Measurements from ENCODE around the genes SMIM3, IRGM and SLC36A1.

DNA sequence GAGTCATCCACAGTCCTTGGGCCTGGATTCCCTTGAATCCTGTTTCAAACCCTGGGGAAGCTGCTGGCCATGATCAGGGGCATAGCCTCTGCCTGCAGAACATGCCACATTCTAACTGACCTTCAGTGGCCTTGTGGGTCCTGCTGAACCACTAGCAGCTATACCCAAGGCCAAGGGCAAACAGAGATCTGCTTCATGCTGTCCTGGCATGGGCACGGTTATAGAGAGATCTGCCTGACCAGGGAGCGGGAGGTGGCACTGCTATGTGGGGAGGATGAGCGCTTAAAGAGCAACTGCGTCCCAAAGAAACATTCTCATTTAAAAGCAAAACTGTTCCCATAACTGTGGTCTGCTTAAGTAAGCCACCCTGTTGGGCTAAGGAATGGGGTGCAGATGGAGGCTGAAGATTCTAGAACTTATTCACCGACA lies 36.5 kb upstream of the SYNPO start:
- RAMPAGE, long total RNA = no peak
- RRBS = no CpG with 5 or more reads among the region's 5 CpGs

- RAMPAGE, long total RNA = no peak
- RRBS = 2% methylated on average over 12 of the region's 61 CpGs
Observed at GRCh38 chr5:150624308-150624980, 16.0 kb upstream of the SYNPO start.

- RAMPAGE, long total RNA = no peak
- RRBS = no CpG with 5 or more reads among the region's 8 CpGs
Observed at GRCh38 chr5:150638680-150639736, 1.5 kb upstream of the SYNPO start.

GRCh38 chr5:150647722-150648797 lies 7.6 kb downstream of the SYNPO start:
- RAMPAGE, long total RNA = no peak
- RRBS = 65% methylated on average over 3 of the region's 32 CpGs

DNA sequence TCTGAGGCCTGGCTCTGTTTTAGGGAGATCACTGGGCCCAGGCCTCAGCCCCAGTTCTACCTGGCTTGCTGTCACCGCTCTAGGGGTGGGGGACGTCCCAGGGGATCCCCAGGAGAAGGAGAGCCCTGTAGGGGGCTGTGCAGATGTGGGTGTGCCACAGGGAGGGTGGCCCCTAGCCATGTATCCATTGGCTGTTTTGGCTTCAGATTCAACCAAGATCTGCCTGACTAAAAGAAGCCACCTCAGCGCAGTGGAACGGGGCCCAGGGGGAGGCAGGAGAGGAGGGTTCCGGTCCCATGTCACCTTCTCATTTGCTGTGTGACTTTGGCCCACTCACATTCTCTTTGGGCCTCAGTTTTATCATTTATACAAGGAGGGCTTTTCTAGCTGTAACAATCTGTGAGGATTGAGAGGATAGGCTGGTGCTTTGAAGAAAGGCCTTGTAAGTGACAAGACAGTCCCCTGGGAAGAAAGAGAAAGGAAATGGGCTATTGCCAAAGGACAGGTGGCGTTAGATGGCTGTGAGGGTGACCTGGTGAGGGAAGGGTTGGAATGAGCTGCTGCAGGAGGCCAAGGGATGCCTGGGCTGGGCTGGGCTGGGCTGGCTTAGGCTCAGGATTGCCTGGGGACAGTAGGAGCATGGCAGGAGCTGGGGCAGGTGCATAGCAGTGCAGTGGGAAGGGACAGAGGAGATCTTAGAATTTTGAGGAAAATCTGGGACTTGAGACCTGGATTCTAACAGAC lies 9.9 kb upstream of the MYOZ3 start:
- RAMPAGE, long total RNA = no peak
- RRBS = no CpG with 5 or more reads among the region's 6 CpGs

DNA sequence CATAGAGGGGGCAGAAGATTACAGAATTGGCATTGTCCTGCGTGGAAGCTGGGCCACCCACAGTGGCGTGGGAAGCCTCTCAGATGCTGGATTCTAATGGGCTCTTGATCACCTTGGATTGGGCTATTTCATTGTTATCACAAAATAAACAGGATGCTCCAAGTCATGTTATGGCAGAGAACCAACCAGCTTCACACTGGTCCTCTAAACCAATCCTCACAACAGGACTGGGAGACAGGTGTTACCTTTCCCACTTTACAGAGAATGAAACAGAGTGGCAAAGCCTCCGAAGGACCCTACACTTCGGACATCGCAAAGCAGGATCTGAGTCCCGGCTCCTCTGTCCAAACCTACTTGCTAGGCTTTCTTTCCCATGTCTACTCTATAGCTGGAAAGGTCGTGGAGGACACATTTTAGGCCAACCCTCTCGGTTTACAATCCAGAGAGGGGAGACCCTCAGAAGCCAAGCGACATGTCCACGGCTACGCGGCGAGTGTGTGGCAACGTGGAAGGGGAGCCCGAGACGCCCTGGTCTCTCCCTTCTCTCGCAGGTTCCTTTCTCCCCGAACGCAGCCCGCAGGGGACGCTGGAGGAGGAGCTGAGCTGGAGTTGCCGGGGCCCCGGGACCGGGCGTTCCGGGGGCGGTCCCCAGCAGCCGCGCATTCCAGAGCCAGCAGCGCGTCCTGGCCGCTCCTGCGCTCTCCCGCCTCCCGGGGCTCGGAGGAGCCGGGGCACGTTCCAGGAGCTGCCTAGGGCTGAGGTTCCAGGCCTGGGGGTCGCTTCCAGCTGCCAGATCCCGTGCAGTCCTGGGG lies at the start of gene SMIM3:
SMIM3 (plus strand) TSS at position 660 of the 812 bp plus-strand sequence.
- RAMPAGE, long total RNA = no peak
- RRBS = 1% methylated on average over 10 of the region's 40 CpGs

DNA sequence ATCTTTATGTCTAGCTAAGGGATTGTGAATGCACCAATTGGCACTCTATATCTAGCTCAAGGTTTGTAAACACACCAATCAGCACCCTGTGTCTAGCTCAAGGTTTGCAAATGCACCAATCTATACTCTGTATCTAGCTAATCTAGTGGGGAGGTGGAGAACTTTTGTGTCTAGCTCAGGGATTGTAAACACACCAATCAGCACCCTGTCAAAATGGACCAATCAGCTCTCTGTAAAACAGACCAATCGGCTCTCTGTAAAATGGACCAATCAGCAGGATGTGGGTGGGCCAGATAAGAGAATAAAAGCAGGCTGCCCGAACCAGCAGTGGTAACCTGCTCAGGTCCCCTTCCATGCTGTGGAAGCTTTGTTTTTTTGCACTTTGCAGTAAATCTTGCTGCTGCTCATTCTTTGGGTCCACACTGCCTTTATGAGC lies at the start of gene IRGM:
IRGM (plus strand) TSS at position 330 of the 436 bp plus-strand sequence.
- RAMPAGE, long total RNA = no peak
- RRBS = no CpG with 5 or more reads among the region's 2 CpGs

DNA sequence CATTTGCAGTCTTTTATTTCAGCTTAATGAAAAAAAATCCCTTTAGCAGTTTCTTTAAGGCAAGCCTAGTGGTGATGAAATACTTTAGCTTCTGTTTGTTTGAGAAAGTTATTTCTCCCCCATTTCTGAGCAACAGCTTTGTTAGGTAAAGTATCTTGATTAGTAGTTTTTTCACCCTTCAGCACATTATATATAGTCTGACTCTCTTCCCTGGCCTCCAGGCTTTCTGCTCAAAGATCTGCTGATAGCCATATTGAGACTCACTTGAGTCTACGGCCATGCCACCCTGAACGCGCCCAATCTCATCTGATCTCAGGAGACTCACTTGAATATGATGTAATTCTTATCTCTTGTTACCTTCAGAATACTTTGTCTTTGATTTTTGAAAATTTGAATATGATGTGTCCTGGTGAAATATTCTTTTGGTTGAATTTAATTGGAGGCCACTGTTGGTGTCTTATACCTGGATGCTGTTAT lies 21.9 kb upstream of the ZNF300 start:
- RAMPAGE, long total RNA = no peak
- RRBS = no CpG with 5 or more reads among the region's 3 CpGs

DNA sequence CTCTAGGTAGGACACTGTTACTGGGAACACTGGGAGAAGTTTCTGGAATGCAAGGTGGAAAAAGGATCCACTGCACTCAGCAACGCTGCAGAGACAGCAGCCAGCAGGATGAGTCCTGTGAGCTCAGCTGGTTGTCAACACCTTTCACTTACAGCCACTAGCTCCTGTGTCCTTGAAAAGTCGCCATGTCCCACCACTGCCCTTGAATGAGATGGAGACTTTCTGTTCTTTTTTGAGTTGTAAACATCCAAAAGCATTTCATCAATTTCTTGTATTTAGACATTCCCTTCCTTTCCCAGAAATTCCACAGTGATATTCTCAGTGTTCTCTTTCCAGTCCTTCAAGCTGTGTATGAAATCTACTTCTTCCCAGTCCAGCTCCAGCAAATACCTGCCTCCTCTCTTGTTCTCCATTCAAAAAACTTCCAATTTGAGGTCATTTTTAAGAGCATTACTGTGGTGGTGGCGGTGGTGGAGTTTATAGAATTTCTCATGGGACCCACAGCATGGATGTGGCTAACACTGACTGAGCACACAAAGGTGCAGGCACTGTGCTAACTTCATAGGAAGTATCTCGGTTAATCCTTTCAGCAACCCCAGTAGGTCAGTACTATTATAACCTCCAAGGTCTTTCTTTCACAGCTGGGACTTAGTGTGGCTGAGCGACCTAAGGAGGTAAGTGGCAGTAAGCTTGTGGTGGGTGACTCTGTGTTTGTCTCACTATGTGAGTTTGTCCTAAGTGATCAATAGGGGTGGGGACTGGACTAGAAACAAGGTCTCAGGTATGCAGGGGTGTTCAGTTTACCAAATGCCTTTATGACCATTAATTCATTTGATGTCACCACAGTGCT lies 15.0 kb upstream of the GPX3 start:
- RAMPAGE, long total RNA = no peak
- RRBS = no CpG with 5 or more reads among the region's 5 CpGs

- RAMPAGE, long total RNA = no peak
- RRBS = no CpG with 5 or more reads among the region's 4 CpGs
Observed at GRCh38 chr5:151006696-151007062, 13.7 kb upstream of the GPX3 start.

GRCh38 chr5:151014888-151015442 lies 5.4 kb upstream of the GPX3 start:
- RAMPAGE, long total RNA = no peak
- RRBS = no CpG with 5 or more reads among the region's 1 CpG

DNA sequence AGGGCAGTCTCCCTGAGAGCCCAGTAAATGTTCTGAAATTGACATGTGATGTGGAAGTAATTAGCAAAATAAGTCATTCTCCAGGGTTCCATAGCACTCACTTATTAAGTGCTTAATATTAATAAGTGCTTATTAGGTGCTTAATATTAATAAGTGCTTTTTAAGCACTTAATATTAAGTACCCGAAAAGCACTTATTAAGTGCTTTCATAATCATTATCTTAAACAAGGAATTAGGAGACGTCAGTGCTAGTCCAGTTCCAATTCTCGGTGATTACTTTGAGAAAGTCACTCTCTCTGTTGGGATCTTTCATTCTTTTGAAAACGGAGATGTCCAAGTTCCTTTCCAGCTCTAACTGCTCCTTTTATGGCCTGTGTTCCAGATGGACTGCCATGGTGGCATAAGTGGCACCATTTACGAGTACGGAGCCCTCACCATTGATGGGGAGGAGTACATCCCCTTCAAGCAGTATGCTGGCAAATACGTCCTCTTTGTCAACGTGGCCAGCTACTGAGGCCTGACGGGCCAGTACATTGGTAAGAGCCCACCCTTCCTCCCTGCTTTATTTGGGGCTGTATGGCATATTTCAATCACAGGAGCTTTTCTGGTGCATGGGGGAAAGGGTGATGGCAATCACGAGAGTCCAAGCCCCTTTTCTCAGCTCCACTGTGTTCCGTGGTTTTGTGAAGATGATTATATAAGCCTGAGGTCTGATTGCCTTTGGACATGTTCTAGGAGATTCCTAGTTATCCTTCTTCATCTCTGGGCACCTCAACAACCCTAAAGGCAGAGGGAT lies 4.8 kb downstream of the GPX3 start:
- RAMPAGE, long total RNA = no peak
- RRBS = no CpG with 5 or more reads among the region's 11 CpGs

DNA sequence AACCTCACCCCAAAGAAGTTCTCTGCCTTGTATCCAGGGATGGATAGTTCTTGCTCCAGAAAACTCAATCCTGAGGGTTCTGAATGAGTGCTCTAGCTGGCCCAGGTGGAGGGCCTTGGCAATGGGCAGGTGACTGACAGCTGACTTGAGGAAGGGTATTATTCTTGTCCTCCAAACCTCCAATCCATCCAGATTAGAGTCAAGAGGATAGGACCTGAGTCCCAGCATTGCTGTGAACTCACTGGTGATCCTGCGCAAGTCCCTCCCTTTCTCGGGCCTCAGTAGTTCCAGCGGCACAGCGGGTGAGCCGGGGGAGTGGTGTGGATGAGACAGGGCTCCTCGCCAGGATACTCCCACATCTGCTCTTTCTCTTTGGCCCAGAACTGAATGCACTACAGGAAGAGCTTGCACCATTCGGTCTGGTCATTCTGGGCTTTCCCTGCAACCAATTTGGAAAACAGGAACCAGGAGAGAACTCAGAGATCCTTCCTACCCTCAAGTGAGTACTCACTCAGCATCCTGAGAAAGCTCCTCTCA lies 6.2 kb downstream of the GPX3 start:
- RAMPAGE, long total RNA = no peak
- RRBS = no CpG with 5 or more reads among the region's 7 CpGs

GRCh38 chr5:151059853-151060350 lies 20.9 kb downstream of the TNIP1 start:
- RAMPAGE, long total RNA = no peak
- RRBS = no CpG with 5 or more reads among the region's 19 CpGs

- RAMPAGE, long total RNA = no peak
- RRBS = 83% methylated on average over 1 of the region's 6 CpGs
Observed at GRCh38 chr5:151118858-151119390, 38.1 kb upstream of the TNIP1 start.

DNA sequence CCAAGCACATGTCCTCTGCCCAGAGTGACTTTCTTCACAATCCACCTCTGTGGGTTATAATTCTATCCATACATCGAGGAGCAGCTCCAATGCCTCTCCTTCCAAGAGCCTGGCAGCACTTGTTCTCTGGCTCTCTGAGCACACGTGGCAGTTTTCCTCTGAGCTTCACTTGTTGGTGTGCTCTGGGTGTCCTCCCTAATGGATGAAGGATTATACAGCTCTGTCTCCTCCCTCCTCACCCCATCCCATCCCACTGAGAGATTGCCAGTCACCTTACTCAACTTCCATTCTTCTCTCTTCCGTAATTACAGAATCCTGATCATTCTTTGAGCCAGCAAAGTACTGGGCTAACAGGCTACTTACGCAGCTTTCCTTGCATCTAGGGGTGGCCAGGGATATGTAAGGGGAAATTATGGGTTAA lies 6.1 kb upstream of the CCDC69 start:
- RAMPAGE, long total RNA = no peak
- RRBS = no CpG with 5 or more reads among the region's 4 CpGs

DNA sequence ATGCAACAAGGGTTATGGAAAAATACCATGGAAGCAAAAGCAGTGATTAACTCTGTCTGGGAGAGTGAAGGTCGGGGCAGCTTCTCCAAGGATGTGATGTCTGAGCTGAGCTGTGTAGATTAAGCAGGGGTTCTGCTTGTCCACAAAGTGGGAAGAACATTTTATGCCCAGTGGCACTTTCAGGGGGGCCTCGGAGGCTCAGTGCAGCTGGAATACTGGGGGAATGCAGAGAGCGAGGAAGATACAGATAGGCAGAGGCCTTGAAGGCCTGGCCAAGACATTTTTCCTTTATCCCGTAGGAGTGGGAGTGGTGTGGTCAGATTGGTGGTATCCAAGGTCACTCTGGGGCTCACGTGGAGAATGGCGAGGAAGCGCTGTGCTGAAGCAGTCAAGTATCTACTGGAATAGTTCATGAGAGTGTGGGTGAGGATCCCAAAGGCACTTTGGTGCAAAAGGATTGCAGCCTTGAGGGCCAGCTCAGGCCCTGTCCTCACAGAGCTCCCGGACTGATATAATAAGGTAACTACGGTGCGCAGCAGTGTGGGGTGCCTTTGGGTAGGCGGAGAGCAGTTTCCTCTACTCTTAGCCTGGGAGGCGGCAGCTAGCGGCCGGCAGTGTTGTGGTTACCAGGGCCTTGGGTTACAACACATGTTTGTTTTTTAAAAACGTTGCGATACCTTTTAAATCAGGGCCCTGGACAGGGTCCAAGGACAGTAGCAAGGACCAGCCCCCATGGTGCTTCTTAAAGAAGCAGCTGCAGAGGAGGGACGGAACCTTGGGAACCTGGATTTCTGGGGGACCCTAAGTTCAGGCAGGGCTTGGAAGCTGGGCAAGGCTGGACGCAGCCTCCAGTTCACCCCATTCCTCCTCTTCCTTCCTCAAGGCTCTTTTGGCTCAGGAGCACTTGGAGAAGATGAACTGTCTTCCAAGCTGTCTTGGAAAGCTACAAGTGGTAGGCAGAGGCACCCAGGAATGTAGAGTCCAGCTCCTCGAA lies 10.8 kb upstream of the CCDC69 start:
- RAMPAGE, long total RNA = no peak
- RRBS = 33% methylated on average over 6 of the region's 19 CpGs

DNA sequence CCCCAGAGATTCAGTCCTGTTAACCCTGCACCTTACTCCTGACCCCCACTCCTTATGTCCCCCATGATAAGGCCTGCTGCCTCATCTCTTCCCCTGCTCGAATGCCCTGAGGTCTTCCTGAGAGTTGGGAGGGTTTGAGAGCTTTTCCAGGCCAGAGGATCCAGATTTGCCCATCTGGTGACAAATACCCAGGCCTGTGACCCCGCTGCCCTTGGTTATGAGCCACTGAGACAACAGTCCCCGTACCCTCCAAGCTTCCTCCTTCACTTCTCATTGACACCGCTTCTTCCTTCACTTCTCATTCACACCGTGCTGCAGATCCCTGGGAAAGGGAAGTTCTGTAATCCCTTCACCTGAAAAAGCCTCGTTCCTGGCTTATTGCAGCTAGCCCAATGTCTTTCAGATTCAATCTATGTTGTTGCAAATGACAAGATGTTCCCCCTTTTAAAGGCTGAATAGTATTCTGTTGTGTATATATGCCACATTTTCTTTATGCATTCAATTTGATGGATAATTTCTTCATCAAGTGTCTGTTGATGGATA lies 676 bp downstream of the GM2A start:
- RAMPAGE, long total RNA = no peak
- RRBS = no CpG with 5 or more reads among the region's 6 CpGs

DNA sequence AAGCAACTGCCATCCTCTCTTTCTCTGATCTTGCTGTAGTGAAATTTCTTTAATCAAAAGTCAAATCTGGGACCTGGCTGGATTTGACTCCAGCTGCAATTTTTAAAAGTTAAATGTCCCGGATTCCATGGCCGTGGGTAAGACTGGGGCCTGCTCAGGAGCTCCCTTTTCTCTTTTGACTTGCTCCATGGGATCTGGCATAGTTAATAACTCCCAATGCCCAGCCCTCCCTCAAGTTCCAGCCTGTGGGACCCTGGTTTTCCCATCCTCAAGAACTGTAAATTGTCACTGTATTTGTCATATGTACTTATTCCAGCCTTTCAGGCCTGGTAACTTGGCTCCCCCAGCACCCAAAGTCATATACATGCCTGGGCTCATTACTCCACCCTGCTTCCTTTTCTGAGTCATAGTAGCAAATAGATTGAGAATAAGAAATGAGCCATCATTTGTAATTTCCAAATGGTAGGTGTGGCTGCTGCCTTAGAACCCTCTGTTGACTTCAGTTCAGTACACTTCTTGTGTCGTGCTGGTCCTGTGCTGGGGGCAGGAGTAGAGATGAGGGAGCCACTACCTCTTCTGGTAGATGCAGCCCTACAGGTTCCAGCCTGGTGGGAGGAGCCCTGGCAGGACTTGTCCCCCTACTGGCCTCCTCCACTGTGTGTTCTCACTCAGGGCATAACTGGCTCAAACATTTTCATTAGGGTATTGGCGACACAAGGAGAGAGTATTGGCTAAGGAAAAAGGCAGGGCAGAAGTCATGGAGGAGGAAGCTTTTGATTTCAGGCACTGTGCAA lies 11.0 kb downstream of the GM2A start:
- RAMPAGE, long total RNA = no peak
- RRBS = no CpG with 5 or more reads among the region's 4 CpGs

DNA sequence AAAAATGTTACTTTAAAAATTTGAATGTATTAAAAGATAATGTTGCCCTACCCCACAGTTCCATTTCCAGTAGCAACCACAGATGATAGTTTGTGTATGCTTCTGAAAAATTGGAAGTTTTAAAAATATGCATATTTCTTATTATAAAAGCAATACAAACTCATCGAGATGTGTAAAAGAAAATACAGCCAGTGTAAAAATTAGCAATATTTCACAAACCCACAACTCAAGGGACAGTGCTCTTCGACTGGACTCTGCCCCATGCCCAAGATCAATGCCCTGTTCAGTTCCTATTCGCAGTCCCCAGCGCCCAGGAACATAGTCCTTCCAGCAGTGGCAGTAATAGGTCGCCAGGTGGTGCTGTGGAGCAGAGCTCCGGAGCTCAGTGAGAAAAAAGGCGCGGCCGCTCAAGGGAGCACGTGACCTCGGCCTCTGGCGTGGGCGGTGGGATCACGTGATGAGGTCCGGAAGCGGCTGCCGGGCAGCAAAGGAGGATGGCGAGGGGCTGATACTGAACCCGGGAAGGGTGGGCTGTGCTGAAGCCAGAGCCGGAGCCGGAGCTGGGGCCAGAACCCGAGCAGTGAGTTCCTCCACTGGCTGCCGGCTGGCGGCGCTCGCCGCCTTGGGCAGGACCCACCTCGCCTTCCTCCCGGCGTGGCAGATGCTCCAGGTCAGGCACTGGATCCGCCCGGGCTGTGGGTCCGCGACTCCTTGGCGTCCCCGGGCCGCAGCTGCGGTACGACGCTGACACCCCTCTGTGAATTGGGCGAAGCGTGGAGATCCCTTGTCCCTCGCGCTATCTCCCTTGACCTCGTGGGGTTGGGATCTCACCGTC lies at the start of gene SLC36A1:
SLC36A1 (plus strand) TSS at position 460 of the 835 bp plus-strand sequence.
- RAMPAGE, long total RNA = no peak
- RRBS = 2% methylated on average over 17 of the region's 46 CpGs

Measured in epithelial cell of proximal tubule (primary cell).